Ureter (tissue), 1 donor: ENCODE measurements around a stretch of chr17.

DNA sequence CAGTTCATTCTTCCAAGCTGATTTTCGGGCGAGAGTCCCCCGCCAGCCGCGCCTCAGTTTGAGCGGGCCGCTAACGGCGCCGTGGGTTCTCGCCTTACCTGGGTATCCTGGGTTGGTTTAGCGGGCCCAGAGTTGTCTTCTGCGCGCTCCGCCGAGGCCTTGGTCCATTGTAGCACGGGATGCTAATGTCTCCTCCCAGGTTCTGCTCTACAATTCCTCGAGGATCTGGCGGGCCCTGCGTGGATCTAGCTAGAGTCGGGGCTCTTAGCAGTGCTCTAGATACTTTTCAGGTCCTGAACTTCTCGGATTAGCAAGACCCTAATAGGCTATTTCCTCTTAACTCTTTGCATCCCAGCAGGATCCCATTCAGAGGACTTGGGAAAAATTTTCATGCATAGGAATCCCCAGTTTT lies 459 bp upstream of the GJC1 start:
- PRO-cap, result no peak

GRCh38 chr17:44858973-44859850 lies 11.5 kb downstream of the HIGD1B start:
- PRO-cap, result no peak

DNA sequence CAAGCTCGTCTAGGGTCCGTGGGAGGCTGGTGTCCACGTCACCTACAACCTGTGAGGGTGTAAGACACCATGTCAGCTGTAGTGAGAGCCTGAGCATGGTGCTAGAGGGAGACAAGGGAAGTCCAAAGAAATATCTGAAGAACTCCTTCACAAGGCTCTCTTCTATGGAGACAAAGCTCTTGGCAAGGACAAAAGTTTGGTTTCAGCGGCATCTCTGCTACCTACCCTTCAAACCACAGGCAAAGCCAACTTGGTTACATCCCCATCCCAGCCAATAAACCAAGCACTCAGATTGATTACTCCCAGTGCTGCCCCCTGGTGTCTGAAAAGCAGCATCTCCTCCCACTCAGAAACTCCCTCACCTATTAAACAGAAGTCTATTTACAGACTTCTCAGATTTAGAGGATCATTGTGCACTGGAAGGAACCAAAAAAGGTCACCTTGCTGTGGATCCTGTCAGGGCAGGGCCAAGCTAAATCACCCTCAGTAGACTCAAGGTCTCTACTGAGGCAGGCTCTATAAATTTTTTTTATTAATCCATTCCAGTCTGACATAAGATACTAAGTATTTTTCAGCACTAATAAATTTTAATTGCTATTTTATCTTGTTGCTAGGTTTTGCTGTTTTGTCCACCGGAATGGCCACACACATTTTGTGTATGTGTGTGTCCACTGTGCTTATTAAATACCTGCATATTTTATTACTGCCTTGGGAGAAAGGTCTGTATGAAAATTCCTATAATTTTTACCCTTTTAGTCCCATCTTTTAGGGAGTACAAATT lies 17.5 kb downstream of the HIGD1B start:
- PRO-cap, result no peak

DNA sequence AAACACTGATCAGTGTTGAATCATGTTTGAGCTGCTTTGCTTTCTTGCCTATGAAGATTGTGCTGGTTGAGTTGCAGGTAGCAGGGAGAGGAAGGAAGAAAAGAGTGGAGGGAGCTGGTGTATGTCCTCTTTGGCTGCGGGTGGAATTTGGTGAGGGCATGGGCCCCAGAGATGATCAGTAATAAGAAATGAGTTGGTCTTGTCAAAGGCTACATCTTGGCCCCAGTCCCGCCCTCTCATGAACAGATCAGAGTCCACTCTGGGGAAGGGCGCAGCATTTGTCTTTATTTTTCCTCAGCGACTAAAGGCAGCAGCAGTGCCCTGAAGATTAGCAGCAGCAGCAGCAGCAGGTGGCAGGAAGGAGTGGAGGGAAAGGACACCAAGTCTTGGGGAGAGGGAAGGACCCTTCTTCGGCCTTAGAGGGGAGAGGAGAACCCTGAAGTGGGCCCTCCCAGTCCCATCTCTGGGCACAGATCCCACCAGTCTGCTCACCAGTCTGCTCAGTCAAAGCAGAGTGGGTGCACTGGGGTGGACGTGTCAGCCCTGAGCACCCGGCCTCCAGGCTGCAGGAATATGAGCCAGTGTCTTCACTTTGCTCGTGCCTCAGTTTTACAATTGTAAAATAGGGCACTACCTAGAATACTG lies 6.0 kb downstream of the CCDC103 start:
- PRO-cap, result no peak

DNA sequence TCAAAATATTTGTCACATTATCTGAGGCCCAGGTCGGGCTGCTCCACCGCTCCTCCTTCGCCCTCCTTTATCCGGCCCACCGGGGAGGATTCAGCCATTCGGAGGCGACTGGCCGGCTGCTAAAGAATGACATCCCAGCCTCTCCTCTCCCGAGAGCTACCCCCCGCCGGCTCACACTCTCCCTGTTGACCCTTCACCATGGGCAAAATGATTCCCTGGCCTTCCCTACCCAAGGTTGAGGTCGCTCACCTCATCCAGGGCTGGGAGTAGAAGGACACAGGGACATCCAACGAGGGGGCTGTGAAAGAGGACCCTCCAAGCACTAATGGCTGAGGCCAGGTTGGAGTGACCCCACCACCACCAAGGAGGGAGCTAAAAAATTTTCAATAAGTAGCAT lies 1.4 kb upstream of the C1QL1 start:
- PRO-cap, result no peak

DNA sequence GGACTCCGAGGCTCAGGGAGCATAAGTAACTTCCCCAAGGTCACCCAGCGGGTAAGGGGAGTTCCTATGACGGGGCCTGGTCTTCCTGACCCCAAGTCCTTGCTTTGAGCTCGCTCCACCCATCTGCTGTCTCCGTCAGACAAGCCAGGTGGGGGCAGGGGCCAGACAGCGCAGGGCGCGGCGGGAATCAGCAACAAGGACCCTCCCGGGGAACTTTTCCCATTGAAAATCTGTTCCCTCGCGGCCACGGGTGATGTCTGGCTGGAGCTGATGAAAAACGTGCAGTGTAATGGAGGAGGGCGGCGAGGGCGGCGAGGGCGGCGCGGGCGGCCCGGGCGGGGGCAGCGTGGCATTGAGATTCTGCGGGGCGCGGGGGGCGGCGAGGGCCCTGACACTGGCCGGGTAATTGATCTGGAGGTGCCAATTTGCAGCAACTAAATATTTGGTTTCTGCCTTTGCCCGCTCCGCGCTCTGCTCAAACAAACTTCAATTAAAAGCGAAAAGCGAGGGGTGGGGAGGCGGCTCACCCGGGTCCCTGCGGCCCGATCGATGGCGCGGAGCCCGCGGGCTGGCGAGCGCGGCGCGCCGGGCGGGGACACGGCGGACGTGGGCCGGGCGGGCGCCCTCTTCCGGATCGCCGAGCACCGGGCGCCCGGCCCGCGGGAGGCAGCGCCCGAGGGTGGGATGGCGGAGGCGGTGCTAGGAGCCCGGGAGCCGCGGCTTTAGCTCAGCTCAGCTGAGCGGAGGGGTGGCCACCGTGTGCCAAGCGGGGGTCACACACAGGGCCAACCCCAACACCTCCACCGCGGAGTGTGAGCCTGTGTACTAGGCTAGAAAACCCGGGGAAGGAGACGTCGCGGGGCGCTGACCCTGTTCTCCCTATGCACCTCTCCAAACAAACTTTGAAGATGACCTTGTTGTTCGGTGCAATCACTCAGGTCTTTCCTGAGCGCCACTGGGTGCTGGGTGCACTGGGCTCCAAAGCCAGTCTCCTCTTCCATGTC lies 32.3 kb downstream of the DCAKD start:
- PRO-cap, result unidirectional peak, plus-strand start at position 164 of the sequence; bidirectional peak, plus-strand start at position 669 of the sequence, minus-strand start at position 548 of the sequence

DNA sequence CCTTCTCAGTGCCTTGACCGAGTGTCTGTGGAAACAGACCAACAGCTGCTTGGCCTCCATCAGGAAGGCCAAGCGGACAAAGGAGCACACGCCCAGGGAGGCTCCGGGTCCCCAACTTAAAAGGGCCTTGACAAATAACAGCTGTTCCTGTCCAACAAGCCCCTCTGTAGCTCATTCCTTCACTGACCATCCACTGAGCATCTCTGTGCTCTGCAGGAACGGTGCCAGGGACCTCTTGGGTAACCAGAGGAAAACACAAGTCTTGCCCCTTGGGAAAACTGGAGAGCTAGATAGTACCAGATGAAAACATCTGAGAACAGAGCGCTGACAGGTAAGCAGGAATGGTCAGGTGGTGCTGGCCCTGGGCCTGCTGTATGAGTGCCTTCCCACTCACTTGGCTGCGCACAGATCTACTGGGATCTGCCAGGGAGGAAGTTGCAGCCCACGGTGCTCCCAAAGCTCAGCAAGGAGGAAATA lies 12.7 kb downstream of the DCAKD start:
- PRO-cap, result no peak

DNA sequence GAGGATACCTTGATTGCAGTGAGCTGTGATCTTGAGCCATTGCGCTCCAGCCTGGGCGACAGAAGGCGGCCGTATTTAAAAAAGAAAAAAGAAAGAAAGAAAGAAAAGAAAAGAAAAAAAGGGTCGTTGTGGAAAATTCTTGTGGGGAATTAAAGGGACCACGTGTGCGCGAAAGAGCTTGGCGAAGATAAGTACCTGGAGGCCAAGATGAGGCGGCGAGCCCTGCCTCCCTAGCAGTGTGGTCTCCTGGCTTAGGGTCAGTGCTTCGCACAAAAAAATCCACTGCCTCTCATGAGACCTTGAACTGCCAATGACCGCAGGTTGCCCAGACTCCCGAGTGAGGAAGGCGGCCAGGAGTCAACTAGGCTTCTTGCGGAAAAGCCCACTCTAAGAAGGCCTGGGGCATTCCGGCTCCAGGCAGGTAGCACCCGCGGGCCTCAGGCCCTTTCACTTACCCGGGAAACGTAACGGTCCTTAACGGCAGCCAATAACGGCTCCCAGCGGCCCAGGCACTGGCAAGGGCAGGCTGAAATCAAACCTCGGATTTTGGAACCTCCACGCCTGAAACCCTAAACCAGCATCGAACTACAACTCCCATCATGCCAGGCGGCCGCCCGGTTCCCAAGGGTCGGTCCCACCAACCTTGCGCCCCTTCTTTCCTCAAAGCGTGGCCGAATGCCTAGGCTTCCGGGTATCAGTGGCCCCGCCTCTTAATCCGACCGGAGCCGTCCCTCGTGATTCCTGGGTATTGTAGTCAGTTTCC lies 503 bp upstream of the NMT1 start:
- PRO-cap, result bidirectional peak, plus-strand start outside the sequence, minus-strand start at position 681 of the sequence

DNA sequence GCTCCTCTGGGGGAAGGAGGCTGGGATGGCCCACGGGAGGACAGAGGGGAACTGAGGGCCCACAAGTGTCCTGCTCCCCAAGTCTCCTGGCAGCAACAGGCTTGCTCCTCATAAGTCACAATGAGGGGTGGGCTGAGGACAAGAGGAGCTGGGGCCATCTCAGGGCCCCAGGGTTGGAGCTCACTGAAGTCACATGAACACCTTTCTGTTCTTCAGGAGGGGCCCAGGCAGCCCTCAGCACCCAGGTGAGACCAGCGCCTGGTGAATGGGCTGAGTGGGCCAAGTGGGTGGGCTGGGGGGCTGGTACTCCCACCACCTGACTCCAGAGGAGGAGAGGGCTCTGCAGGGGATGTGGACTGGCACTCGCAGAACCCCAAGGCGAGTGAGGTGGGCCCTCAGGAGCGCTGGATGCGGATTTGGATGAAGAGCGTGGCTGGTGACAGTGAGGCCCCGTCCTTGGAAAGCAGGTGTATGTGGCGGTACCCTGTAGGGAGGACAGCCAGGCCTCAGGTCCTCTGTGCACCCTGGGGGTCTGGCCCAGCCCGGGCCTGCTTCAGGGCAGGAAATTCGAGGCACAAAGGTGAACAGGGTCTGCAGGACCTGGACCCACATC lies 20.0 kb downstream of the PLCD3 start:
- PRO-cap, result no peak

GRCh38 chr17:45115306-45115665 lies 17.0 kb downstream of the PLCD3 start:
- PRO-cap, result no peak

GRCh38 chr17:45124463-45124978 lies 7.8 kb downstream of the PLCD3 start:
- PRO-cap, result no peak

- PRO-cap, result bidirectional peak, plus-strand start at chr17:45148478, minus-strand start at chr17:45148232
Observed at GRCh38 chr17:45148013-45148390, 273 bp upstream of the HEXIM1 start.

- PRO-cap, result bidirectional peak, plus-strand start at chr17:45149437, minus-strand start at chr17:45149362
Observed at GRCh38 chr17:45149131-45149565, 873 bp downstream of the HEXIM1 start.

DNA sequence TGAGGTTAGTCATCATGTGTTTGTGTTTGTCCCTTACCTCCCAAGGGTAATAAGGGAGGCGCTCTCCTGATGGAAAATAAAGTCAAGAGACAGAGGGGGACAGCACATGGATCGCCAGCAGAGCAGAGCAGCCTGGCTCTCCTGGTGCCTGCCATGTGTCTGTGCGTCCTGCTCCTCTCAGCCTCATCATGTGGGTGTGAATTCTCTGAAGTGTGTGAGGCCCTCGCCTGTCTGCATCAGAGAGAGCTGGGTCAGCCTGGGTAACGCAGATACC lies 8.8 kb downstream of the HEXIM2 start:
- PRO-cap, result no peak

DNA sequence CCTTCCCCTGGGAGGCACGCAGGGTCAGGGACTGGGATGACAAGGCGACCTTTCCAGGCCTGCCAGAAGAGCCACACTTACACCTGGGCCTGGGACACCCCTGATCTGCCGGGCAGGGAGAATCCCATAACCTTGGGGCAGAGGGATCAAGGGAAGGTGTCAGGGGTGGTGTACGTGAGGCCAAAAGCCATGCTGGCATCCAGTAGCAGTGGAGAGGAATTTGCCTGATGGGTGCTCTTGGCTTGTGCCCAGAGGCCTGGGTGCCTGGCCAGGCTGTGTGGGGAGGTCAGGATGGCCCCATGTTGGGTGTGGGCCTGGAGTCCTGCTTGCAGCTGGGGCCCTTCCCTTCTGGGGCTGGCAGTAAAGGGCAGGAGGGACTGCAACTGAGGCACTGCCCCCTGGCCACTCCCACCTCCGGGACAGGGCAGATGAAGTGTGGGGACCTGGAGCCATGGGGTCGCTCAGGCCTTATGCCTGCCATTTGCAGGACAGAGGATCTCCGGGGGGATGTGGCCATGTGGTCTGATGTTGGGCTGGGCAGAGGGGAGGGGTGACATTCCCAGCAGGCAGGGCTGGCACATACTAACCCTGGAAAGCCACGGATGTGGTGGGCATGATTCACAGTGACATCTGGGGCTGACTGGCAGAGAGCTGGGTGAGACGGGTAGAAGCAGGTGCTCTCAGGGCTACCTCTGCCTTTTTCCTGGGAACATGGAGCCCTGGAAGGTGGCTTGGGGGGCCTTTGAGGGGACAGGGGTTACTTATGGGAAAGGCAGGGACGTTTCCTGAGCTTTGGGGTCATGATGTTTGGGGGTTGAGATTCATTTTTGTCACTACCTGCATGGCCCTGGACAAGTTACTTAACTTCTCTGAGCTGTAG lies 3.5 kb downstream of the FMNL1 start:
- PRO-cap, result no peak

- PRO-cap, result bidirectional peak, plus-strand start at chr17:45229256, minus-strand start at chr17:45229062
Observed at GRCh38 chr17:45228716-45229682, 7.3 kb downstream of the FMNL1 start.

GRCh38 chr17:45229683-45230157 lies 8.0 kb downstream of the FMNL1 start:
- PRO-cap, result no peak

DNA sequence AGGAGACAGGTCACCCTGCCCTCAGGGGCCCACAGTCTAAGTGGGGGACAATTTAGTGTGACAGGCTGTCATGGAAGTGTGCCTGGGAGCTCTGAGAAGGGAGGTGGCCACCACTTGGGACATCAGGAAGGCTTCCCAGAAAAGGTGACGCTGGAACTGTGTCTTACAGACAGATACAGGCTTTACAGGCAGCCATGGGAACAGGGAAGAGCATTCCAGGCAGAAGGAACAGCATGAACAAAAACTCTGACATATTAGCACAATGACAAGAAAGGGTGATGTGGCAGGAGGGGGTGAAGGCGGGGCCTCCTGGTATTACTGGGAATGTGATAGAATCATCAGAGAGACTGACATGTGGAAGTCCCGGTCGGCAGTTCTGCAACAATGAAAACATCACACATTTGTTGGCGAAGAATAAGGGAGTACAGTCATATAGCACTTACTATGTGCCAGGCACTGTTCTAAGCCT lies 13.5 kb downstream of the FMNL1 start:
- PRO-cap, result no peak

DNA sequence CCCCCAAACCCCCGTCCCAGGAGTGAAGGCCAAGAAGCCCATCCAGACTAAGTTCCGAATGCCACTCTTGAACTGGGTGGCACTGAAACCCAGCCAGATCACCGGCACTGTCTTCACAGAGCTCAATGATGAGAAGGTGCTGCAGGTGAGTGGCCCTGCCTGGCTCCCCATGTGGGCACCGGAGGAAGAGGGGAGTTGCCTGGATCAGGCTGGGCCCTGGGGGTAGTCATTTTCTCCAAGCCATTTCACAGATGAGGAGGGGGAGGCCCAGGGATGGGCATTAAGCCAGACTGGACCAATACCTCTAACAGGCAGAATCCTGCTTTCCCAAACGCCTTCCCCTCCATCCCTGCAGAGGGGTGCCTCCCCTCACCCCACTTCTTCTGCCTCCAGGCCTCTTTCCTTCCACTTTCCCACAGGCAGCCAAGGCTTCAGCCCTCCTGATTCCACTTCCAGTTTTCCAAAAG lies 19.5 kb downstream of the SPATA32 start:
- PRO-cap, result no peak

DNA sequence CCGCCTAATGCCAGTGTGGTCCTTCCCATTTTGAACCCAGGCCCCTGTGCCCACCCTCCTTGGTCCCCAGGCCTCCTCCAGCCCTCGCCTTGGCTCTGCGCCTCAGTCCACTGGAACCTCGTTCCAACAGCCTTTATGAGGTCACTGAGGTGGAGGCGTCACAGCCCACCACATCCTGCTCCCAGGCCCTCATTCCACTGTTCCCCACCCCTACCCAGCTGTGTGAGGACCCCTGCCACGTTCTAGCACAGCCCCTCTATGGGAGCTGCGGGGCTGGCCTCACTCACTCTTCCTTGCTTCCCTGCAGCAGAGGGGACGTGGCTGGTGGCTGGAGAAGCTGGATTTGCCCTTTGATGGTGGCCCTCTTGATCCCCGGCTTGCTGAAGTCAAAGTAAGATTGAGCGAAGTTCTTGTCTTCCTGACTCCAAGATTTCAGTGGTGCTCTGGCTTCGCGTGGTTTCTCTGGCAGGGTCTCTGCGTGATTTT lies 7.0 kb downstream of the SPATA32 start:
- PRO-cap, result no peak